ENCODE measurements around a stretch of chr19.

DNA sequence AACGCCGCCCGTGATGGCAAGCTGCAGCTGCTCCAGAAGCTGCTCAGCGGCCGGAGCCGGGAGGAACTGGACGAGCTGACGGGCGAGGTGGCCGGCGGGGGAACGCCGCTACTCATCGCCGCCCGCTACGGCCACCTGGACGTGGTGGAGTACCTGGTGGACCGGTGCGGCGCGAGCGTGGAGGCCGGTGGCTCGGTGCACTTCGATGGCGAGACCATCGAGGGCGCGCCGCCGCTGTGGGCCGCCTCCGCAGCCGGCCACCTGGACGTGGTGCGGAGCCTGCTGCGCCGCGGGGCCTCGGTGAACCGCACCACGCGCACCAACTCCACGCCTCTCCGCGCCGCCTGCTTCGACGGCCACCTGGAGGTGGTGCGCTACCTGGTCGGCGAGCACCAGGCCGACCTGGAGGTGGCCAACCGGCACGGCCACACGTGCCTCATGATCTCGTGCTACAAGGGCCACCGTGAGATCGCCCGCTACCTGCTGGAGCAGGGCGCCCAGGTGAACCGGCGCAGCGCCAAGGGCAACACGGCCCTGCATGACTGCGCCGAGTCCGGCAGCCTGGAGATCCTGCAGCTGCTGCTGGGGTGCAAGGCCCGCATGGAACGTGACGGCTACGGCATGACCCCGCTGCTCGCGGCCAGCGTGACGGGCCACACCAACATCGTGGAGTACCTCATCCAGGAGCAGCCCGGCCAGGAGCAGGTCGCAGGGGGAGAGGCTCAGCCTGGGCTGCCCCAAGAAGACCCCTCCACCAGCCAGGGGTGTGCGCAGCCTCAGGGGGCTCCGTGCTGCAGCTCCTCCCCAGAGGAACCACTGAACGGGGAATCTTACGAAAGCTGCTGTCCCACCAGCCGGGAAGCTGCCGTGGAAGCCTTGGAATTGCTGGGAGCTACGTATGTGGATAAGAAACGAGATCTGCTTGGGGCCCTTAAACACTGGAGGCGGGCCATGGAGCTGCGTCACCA, 629 bp downstream of the FEM1A start:
- RRBS, result 2% methylated on average over 14 of the region's 91 CpGs

DNA sequence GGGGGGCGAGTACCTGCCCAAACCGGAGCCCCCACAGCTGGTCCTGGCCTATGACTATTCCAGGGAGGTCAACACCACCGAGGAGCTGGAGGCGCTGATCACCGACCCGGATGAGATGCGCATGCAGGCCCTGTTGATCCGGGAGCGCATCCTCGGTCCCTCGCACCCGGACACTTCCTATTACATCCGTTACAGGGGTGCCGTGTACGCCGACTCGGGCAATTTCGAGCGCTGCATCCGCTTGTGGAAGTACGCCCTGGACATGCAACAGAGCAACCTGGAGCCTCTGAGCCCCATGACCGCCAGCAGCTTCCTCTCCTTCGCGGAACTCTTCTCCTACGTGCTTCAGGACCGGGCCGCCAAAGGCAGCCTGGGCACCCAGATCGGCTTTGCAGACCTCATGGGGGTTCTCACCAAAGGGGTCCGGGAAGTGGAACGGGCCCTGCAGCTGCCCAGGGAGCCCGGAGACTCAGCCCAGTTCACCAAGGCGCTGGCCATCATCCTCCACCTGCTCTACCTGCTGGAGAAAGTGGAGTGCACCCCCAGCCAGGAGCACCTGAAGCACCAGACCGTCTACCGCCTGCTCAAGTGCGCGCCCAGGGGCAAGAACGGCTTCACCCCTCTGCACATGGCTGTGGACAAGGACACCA, 1.4 kb downstream of the FEM1A start:
- RRBS, result 74% methylated on average over 5 of the region's 37 CpGs

DNA sequence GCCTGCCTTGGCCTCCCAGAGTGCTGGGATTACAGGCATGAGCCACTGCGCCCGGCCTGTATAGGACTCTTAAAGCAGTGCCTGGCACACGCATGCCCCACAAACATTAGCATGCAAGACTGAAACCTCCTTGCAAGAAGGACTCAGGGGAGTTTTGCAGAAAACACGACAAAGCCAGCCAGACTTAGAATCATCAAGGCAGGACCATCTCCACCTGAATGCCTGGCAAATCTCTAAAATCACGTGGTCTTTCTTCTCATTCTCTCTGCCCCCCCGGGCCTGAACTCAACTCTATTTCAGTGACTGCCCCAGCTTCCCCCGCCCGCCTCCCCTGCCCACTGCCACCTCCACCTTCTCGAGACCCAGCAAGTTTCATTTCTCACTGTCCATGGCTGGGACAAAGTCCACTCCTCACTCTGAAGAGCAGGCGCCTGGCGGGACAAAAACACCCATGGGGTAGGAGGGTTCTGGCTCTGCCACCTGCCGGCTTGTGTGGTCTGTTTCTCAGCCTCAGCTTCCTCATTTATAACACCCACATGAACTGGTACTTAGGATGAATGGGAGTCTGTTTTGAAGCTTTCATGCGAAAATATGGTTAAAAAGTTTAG, 2.3 kb downstream of the TICAM1 start:
- RRBS, result no CpG with 5 or more reads among the region's 13 CpGs

GRCh38 chr19:4830422-4831008, 997 bp downstream of the TICAM1 start:
- RRBS, result no CpG with 5 or more reads among the region's 7 CpGs

DNA sequence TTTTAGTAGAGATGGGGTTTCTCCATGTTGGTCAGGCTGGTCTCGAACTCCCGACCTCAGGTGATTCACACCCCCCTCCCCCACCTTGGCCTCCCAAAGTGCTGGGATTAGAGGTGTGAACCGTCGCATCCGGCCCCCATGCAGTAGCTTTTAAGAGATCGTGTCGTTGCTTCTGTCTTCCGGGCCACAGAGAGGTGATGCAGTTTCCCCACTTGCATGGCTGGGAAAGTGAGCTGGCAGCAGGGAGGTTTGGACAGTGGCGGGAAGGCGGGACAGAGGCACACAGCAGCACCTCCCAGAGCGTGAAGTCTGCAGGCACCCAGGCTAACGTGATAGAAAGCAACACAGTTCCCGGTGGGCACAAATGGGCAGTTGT, 4.7 kb downstream of the UHRF1 start:
- RRBS, result no CpG with 5 or more reads among the region's 13 CpGs

GRCh38 chr19:4930610-4931058, 21.3 kb downstream of the UHRF1 start:
- RRBS, result no CpG with 5 or more reads among the region's 29 CpGs

- RRBS, result 79% methylated on average over 2 of the region's 21 CpGs
These were observed 3.8 kb downstream of the KDM4B start for GRCh38 chr19:4972400-4973386.

GRCh38 chr19:5047895-5048537, 79.1 kb downstream of the KDM4B start:
- RRBS, result 34% methylated on average over 8 of the region's 41 CpGs

GRCh38 chr19:5048538-5049177, 79.7 kb downstream of the KDM4B start:
- RRBS, result 31% methylated on average over 11 of the region's 29 CpGs

GRCh38 chr19:5076352-5077195, 107.7 kb downstream of the KDM4B start:
- RRBS, result no CpG with 5 or more reads among the region's 51 CpGs

DNA sequence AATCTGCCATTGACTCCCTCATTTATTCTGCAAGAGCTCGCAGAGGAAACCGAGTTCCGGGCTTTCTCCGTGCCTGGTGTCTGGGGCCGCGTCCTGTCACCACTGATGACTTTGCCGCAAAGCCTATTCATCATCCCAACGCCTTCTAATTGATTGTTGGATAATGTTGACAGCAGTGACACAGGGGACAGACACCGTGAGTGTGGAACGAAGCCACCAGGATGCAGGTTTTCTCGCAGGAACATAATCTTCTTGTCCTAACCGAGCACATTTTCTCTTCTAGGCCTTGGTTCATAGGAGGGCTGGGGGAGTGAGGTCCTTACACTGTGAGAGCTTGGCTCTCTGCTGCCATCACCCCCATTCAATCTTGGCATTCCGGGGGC, 110.2 kb downstream of the KDM4B start:
- RRBS, result no CpG with 5 or more reads among the region's 13 CpGs

DNA sequence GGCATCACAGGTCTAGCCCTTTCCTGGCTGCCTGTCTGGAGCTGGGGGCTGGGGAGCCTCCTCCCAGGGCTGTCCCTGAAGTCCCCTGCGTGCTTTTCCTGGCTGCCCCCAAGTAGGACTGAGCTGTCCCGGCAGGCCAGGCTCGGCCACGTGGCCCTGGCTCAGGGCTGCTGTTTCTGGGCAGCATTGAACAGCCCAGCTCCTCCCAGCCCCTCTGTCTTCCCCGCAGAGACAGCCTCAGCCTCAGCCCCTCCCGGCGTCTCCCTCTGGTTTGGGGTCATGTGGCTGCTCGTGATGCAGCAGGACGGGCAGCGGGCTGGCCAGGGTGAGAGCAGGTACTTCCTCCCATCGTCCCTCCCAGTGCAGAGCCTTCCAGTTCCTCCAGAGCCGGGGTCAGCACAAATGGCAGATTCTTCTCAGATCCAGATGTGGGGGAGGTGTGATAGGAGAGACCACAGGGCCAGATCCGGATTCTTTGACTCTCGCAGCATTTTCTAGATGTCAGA, 114.6 kb downstream of the KDM4B start:
- RRBS, result 33% methylated on average over 2 of the region's 14 CpGs

- RRBS, result no CpG with 5 or more reads among the region's 30 CpGs
These were observed 149.9 kb downstream of the KDM4B start for GRCh38 chr19:5118563-5119431.

GRCh38 chr19:5127627-5128371, 158.9 kb downstream of the KDM4B start:
- RRBS, result 52% methylated on average over 2 of the region's 21 CpGs

- RRBS, result 87% methylated on average over 3 of the region's 19 CpGs
These were observed 174.5 kb downstream of the KDM4B start for GRCh38 chr19:5143297-5143962.

DNA sequence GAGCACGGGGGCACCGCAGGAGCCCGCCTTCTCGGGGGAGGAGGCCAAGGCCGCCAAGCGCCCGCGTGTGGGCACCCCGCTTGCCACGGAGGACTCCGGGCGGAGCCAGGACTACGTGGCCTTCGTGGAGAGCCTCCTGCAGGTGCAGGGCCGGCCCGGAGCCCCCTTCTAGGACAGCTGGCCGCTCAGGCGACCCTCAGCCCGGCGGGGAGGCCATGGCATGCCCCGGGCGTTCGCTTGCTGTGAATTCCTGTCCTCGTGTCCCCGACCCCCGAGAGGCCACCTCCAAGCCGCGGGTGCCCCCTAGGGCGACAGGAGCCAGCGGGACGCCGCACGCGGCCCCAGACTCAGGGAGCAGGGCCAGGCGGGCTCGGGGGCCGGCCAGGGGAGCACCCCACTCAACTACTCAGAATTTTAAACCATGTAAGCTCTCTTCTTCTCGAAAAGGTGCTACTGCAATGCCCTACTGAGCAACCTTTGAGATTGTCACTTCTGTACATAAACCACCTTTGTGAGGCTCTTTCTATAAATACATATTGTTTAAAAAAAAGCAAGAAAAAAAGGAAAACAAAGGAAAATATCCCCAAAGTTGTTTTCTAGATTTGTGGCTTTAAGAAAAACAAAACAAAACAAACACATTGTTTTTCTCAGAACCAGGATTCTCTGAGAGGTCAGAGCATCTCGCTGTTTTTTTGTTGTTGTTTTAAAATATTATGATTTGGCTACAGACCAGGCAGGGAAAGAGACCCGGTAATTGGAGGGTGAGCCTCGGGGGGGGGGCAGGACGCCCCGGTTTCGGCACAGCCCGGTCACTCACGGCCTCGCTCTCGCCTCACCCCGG, 182.6 kb downstream of the KDM4B start:
- RRBS, result 83% methylated on average over 12 of the region's 49 CpGs

- RRBS, result no CpG with 5 or more reads among the region's 23 CpGs
These were observed 132.6 kb downstream of the PTPRS start for GRCh38 chr19:5207895-5208509.

GRCh38 chr19:5220822-5221473, 119.7 kb downstream of the PTPRS start:
- RRBS, result no CpG with 5 or more reads among the region's 16 CpGs

GRCh38 chr19:5222505-5223191, 118.0 kb downstream of the PTPRS start:
- RRBS, result 94% methylated on average over 34 of the region's 72 CpGs

DNA sequence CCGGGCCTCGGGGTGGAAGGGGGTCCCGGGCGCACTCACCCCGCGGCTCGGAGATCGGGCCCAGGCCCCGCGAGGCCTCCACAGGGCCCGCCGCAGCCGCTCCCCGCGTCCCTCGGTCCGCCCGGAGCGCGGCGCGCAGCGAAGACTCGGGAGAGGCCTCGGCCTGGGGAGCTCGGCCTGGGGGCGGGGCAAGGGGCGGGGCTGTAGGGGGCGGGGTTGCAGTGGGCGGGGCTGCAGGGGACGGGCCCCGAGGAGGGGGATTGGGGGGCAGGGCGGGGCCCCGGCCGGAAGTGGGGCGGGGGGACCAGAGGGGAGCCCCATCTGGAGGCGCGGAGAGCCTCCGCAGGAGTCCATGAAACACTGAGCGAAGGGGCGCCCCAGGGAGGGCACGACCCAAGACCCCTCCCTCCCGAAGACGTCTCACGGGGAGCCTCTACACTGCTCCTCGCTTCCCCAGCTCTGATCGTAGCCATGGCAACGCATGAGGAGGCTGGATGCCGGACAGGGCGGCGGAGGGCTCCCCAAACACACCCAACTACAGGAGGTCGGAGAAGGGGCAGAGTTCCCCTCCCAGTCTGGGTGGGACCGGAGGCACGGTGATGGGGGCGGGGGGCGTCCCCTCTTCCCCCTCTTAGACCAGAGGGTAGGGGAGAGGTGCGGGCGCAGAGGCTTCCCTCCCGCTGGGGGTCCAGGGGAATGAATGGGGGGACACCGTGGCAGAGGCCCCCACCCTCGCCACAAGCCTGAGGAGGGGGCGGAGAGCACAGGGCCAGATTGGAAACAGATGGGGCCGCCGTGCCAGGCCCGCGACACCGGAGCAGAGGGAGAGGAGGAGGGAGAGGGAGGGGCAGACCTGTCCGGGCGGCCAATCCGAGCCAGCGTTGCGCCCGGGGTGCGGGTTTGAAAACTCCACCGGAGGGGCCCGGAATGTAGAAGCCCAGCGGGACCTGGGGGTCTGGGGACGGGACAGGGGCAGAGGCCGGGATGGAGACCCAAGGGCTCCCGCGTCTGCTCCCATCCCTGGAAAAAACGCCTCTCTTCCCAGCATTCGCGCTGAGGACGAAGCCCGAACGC, 47.2 kb downstream of the PTPRS start:
- RRBS, result under 1% methylated on average over 22 of the region's 87 CpGs

Data from skeletal muscle cell (primary cell).